Measurements from ENCODE around the genes ERP44, SMC2 and OR13C9.

GRCh38 chr9:99819009-99819800 lies 2.5 kb upstream of the NR4A3 start:
- PRO-cap = bidirectional peak, plus-strand start at chr9:99819375, minus-strand start at chr9:99819381; bidirectional peak, plus-strand start at chr9:99819606, minus-strand start at chr9:99819547

GRCh38 chr9:99998420-99999390 lies 92.3 kb downstream of the STX17 start:
- PRO-cap = no peak

- PRO-cap = no peak
Measured at GRCh38 chr9:100003938-100004591, 94.7 kb downstream of the ERP44 start.

- PRO-cap = bidirectional peak, plus-strand start at chr9:100099243, minus-strand start at chr9:100099000
Measured at GRCh38 chr9:100098738-100099052, at the start of gene ERP44. Gene ERP44 (minus strand): TSS chr9:100099000.

GRCh38 chr9:100141495-100142307 lies 42.7 kb downstream of the INVS start:
- PRO-cap = no peak

DNA sequence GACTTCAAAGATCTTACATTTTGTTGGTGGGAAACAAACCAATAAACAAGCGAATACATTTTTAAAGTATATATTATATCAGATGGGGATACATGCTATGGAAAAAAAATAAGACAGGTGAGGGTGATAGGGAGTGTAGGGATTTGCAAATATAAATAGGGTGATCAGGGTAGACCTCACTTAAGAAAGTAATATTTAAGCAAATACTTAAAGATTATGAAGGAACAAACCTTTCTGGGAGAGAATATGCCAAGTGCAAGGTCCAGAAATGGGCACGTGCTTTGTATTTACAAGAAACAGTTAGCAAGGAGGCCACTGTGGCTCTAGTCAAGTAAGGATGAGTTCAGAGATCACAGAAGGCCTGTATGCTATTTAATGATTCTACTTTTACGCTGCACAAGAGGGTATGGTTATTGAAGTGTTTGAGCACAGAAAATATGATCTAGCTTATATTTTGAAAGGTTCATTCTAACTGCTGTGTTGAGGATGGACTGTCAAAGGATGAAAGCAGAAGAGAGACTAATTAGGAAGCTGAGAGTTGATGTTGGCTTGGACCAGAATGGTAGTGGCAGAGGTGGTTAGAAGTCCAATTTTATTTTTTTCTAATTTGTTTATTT lies 64.6 kb downstream of the INVS start:
- PRO-cap = no peak

DNA sequence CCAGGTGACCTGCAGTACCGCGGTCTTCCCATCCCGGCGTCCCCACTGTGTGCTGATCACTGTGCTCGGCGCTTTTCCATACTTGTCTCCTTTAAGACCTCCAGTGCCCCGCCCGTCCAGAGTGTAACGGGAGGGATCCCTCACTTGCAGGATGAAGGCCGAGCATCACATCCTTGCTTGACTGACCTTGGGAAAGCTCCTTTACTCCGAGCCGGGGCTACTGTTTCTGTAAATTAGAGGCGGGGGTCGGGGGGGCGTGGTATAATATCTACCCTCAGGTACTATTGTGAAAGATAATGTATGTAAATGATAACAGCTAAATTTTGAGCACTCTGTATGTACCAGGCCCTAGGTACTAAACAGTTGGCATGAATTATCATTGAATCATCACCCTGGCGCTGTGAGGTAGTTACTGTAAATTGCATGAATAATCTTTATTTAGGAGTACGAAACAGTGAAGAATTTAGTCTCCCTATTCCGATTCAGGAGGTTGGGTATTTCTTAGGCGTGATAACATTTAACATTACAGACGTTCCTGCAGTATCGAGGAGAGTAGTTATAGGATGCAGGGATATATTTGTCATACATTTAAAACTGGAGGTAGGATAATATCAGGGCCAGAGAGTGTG lies 871 bp downstream of the MSANTD3 start:
- PRO-cap = bidirectional peak, plus-strand start at position 119 of the sequence, minus-strand start at position 89 of the sequence

DNA sequence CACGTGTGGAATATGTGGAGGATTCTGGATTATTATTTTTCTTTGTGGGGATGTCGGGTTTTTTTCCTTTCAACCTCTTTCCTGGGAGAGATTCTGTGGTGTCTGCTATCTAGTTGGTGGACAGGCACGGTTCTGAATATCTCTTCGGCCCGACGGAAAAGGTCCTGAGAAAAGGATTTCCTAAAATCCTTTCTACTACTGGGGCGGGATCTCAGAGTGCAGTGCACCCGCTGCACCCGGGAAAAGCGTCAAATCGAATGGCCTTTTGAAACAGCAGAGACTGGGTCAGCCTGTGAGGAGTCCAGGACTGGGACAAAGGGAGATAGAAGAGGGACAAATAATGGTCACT lies 1.4 kb downstream of the PLPPR1 start:
- PRO-cap = no peak

DNA sequence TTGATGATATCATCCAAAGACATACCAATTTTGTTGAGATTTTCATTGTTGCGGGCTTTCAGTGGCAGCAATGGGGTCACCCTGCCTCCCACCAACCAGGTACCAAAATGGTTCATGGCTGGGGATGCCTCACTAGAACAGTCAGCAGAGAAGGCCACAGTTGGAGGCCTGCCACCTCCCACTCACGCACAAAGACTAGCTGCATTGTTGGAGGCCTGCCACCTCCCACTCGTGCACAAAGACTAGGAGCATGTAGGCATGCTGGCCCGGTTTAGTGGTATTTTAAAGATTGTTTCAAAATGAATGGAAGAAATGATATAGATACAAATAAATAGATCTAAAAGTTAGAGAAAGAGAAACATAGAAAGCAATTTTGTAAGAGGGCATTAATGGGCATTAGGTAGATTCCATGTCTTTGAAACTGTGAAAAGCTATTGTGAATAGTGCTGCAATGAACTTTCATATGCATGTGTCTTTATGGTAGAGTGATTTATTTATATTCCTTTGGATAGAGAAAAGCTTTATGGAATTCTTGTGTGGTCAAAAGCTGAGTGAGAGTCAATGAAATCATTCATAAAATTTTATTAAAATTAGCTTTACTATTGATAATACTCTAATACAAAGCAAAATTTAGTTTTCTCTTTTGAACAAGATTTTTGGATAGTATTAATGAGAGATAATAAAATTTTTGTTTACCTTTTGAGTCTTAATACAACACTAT lies 8.2 kb downstream of the BAAT start:
- PRO-cap = no peak

DNA sequence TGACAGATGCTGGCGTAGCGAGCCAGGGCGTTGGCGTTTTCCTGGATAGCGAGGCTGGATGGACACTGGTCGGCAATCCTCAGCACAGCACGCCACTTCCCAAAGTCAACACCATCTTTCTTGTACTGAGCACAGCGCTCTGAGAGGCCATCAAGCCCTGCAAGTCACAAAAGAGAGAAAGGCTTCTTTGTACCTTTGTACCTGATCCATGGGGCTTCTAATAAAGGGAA lies 8.2 kb downstream of the ALDOB start:
- PRO-cap = no peak

- PRO-cap = no peak
Measured at GRCh38 chr9:101443208-101443920, 7.8 kb upstream of the ALDOB start.

DNA sequence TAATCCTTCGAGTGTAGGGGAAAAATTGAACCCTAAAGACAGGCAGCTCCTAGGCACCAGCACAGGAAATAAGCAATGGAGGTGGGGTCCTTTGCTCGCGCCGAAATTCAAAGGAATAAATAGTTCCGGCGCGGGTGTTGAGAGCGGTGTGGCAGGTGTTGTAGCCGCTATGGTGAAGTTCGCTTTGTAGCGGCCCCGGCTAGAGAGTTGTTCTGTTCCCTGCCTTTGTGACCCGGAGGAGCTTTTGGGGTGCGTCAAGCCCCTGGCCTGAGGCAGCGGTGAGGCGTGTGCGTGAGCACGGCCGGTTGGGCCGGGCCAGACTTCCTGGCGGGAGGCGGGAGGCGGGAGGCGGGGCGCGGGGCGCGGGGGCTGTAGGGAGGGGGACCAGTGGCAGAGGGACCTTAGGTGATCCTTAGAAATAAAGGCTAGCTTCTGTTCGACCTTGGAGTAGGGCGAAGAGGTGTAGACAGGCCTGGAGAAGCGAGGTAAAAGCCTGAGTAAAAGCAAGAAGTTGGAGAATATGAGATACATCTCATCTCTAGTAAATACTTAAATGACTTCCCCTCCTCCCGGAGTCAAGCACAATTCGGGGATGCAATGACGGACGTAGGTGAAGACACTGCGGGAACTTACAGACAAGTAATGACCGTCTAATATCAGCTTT lies at the start of gene SMC2:
TSS of gene SMC2 (plus strand) at position 110 of the 664 bp plus-strand sequence.
- PRO-cap = no peak

GRCh38 chr9:104617985-104618476 lies at the start of gene OR13C9:
Gene OR13C9 (minus strand): TSS chr9:104618204.
- PRO-cap = no peak

DNA sequence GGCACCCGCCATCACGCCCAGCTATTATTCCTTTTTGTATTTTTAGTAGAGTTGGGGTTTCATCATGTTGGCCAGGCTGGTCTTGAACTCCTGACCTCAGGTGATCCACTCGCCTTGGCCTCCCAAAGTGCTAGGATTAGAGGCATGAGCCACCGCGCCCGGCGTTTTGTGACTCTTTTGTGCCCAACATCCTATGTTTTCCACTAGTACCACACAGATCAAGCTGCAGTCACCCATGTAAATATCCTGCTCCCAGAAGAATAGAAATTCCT lies 61.4 kb downstream of the ABCA1 start:
- PRO-cap = no peak

- PRO-cap = no peak
Measured at GRCh38 chr9:104903228-104904218, 24.4 kb downstream of the ABCA1 start.

DNA sequence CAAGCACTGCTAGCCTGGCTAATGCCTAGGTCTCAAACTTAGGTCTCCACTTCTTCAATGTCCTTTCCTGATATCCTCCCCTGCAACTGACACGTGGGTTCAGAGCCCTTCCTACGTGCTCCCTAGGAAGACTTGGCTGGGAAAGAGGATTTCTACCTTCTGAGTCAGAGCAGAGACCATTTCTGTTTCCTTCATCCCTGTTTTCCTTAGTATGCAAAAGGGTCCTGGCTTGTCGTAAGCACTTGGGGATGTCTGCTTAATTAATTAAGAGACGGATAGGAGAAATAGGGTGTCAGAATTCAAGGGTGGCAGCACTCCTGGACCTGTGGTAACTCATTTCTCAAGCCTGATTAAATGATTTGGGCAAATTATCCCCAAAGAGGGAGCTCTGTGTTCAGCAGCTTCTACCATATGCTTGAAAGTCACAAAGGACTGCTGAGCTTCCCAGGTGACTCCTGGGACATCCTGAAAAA lies 20.7 kb downstream of the ABCA1 start:
- PRO-cap = no peak

GRCh38 chr9:105052399-105052840 lies 124.5 kb upstream of the ABCA1 start:
- PRO-cap = no peak

DNA sequence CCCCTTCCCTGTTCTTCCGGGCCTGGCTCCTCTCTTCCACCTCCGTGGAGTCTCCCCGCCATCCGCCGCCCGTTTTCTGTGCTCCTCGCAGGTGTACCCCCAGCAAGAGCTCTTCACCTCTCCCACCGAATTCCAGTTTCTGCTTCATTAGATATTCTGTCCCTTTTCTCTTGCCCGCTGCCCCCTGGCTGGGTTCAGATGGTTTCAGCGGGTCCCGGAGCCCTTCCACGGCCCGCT lies 720 bp downstream of the SLC44A1 start:
- PRO-cap = bidirectional peak, plus-strand start at position 39 of the sequence, minus-strand start outside the sequence

DNA sequence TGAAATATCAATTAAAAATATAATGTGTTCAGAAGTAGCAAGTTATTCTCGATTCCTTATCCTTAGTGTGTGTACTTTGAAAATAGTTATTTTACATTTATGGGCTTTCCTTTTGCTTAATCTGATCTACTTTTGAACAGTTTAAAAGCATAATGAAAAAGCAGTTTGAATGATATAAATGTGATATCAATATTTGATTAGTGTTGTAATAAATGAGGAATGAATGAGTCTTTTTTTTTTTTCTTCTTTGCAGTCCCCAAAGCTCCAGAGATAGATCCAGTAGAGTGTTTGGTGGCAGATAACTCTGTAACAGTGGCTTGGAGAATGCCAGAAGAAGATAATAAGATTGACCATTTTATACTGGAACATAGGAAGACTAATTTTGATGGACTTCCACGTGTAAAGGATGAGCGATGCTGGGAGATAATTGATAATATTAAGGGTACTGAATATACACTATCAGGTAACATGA lies 51.7 kb upstream of the FKTN start:
- PRO-cap = no peak

- PRO-cap = no peak
Measured at GRCh38 chr9:105655885-105656524, 6.3 kb upstream of the TAL2 start.